ENCODE results near the gene GSDMA.

- PRO-cap: no peak
- RRBS, 2 experiments: no CpG with 5 or more reads among the region's 27 CpGs
These were observed 1.9 kb upstream of the PSMB3 start for GRCh38 chr17:38750343-38751245.

DNA sequence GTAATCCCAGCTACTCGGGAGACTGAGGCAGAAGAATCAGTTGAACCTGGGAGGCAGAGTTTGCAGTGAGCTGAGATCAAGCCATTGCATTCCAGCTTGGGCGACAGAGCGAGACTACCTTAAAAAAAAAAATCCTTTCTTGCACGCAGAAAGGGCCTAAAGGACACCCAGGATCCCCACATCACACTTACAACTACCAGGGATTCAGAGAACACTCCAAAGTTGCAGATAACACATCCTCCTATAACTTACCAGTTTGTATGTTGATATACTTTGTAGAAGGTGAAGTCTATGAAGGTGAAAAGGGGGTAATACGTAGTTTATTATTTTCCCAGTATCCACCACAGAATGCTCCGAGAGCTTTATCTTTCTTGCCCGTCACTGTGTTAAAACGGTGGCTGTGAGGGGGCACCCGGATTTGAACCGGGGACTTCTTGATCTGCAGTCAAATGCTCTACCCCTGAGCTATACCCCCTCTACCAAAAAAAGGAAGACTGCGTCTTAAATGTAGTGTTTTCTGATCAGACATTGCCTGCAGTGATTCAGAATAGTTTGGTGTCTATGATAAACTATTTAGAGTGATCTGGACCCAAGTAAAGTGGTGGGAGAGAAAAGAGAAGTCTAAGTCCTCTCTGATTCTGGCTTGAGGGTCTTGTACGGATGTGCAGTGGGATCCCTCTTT is 7.9 kb upstream of the RPL23 start:
- PRO-cap: unidirectional peak, minus-strand start at position 478 of the sequence
- RRBS, 2 experiments: no CpG with 5 or more reads among the region's 12 CpGs

GRCh38 chr17:38869147-38869739 is 615 bp upstream of the LASP1 start:
- PRO-cap: bidirectional peak, plus-strand start at chr17:38869428, minus-strand start at chr17:38869370
- RRBS, 2 experiments: 2% methylated on average over 14 of the region's 25 CpGs

DNA sequence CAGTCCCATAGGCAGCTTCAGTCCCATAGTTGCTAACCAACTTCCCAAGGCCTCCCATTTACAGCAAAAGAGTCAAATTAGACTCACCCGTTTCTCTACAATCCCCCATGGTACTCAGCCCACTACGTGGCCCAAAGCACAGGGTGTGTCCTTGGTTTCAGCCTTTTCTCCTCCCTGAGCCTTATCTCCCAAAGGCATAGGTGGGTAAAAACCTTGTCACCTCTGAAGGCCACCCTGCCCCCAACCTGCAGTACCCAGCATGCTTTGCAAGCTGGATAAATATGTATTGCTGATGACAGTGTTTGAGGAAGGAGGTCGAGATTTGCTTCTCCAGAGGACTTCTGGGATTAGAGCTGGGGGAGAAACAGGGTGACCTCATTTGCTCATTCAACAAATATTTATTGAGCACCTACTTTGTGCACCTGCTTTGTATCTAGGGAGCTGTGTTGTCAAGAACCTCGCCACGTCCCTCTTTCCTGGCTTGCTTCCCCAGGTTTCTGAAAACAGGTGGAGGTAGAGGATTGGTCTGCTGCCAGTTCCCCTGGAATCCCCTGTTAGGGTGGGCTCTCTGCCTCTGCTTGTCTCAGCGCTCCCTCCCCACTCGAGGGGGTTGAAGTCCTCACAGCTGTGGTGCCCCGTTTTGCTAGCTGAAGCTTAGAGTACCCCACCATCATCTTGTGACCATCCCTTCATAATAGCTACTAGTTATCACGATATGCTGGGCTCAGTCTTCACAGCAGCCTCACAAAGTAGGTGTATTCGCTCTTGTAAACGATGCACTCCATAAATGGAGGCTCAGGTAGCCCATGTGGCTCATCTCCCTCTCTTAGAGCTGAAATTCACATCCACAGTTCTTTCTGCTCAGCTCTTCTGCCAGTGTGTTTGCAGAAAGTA is 3.0 kb downstream of the LASP1 start:
- PRO-cap: no peak
- RRBS, 2 experiments: no CpG with 5 or more reads among the region's 11 CpGs

DNA sequence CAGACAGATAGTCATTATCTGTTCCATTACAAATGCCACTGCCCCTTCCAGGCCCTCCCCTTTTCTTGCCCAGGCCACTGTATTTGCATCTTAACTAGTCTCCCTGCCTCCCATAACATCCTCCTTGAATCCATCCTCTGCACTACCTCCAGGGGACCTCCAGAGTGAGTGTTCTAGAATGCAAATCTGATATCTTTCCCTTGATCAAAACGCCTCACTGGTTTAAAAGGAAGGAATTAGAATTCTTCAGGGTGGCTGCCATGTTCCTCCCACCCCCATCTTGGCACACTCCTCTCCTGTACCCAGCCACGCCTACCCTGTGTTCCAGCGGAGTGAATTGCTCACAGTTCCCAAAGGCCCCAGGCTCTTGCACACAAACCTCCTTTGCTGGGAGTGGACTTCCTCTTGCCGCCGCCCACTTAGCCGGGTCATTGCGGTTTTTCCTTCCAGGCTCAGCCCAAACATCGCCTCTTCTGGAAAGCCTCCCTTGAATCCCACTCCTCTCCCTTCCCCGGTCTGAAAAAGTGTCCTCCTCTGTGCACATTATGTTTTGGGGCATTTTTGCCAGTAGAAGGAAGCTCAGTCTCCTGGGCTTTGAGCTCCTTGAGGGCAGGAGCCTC is 35.0 kb upstream of the FBXO47 start:
- PRO-cap: no peak
- RRBS, 2 experiments: 56 to 66% methylated on average over 3 of the region's 9 CpGs

DNA sequence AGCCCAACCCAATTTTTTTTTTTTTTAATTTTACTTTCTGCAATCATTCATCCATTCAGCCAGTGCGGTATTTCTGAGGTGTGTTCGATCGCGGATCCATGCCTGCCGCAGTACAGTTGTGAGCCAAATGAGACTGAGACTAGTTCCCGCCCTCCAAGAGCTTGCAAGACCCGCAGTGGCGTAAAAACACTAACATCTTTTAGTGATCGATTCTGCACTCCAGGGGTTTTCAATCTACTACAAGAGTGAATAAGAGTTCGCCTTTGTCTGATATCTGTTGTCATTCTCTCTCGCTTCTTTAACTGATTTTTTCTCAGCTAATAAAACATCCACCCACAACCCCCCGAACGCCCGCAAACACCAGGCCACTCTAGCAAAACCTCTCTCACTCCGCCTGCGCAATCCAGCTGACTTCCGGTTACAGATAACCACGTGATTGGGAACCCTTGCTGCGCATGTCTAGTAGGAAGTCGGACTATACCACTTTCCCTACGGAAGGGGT is 409 bp upstream of the RPL19 start:
- PRO-cap: bidirectional peak, plus-strand start outside the sequence, minus-strand start at position 372 of the sequence
- RRBS, 2 experiments: no CpG with 5 or more reads among the region's 21 CpGs

DNA sequence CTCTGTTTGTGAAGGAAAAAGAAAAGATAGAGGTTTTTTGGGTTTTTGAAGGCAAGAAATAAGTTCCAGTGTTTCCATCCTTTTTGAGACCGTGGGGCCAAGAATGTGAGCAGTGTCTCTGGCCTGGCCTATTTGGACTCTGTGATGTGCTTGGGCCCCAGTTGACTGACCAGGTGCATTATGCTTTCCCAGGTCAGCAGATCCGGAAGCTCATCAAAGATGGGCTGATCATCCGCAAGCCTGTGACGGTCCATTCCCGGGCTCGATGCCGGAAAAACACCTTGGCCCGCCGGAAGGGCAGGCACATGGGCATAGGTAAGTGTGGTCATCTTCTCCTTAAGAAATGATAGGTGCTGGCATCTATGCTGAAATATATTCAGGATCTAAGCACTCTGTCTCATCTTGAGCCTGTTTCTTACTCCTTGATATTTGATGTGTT is 2.1 kb downstream of the RPL19 start:
- PRO-cap: no peak
- RRBS, 2 experiments: no CpG with 5 or more reads among the region's 9 CpGs

- PRO-cap: no peak
- RRBS, 2 experiments: no CpG with 5 or more reads among the region's 9 CpGs
These were observed 8.9 kb downstream of the RPL19 start for GRCh38 chr17:39208858-39209482.

DNA sequence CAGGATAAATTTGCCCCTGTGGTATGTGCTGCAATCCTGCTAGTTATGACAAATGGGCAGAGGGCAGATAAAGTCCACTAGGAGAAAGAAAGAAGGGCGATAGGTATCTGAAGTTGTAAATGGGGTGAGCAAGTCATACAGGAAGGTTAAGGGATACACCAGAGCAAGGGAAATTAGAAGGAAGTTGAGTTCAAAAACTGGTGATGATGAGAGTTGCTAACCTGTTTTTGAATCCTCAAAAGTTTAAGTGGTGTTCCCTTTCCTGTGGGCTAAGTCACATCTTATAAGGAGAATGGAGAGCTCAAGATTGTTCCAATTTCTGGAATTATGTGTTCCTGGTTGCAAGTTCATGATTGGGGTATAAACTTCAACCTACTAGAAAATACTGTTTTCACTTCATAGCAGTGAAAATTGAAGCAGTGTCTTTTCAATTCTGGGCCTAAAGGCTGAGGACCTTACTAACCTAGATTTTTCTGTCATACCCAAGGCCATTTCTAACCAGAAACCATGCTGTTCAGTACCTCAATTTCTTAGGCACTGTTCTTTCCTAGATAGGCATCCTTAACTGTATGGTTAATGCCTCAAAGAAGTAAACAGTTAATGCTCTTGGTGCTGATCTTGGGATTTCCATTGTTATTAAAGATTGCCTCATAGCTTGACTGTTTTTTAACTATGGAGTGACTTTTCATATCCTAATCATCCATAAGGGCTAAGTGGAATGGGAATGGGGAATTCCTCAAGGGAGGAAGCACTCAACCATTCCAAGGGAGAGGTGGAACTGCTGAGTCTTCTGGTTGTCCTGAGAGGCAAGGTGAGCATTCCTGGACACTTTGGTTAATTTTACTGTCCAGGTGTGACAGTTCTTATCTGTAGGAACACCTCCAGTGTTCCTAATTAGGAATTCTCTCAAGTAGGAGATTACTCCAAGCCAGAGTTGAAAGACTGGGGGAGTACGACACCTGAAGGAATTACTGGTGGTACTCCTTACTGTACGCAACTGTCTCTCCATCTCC is 72.2 kb downstream of the NEUROD2 start:
- PRO-cap: no peak
- RRBS, 2 experiments: no CpG with 5 or more reads among the region's 3 CpGs

- PRO-cap: unidirectional peak, plus-strand start at chr17:39606990
- RRBS, 2 experiments: 3% methylated on average over 13 to 16 of the region's 46 CpGs
These were observed 838 bp downstream of the NEUROD2 start for GRCh38 chr17:39606804-39607360.

DNA sequence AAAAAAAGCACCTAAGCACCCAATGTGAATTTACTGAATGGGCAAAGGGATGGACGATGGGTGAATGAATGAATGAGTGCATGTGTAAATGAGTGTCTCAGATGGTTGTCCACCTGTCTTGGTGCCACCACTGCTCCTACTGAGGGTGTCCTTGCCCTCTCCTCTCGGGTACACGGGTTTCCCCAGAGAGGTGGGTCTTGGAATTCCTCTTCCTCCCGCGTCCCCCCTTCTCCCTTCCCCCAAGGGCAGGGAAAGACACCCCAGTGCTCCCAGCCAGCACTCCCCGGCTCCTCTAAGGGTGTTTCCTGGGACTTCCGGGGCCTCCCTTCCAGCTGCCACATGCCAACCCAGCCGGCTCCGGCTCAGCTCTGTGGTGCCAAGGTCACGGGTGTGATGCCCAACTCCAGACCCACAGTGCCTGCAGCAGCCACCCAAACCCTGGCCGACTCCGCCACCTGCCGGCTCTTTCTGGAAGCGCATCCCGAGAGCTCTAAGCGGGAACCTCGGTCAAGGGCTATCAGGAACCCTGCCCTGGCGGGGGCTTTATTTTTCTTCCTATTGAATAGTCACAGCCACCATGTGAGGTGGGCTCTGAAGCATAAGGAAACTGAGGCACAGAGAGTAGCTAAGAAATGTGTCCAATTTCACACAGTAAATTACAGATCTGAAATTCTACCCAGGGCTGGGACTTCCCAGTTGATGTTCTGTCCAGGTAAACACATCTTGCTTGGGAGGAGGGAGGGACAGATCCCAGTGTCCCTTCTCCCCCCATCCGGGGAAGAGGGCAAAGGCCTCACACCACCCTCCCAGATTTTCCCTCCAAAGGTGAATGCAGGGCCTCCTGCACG is 3.4 kb upstream of the PPP1R1B start:
- PRO-cap: no peak
- RRBS, 2 experiments: 0 to 4% methylated on average over 6 to 7 of the region's 20 CpGs

DNA sequence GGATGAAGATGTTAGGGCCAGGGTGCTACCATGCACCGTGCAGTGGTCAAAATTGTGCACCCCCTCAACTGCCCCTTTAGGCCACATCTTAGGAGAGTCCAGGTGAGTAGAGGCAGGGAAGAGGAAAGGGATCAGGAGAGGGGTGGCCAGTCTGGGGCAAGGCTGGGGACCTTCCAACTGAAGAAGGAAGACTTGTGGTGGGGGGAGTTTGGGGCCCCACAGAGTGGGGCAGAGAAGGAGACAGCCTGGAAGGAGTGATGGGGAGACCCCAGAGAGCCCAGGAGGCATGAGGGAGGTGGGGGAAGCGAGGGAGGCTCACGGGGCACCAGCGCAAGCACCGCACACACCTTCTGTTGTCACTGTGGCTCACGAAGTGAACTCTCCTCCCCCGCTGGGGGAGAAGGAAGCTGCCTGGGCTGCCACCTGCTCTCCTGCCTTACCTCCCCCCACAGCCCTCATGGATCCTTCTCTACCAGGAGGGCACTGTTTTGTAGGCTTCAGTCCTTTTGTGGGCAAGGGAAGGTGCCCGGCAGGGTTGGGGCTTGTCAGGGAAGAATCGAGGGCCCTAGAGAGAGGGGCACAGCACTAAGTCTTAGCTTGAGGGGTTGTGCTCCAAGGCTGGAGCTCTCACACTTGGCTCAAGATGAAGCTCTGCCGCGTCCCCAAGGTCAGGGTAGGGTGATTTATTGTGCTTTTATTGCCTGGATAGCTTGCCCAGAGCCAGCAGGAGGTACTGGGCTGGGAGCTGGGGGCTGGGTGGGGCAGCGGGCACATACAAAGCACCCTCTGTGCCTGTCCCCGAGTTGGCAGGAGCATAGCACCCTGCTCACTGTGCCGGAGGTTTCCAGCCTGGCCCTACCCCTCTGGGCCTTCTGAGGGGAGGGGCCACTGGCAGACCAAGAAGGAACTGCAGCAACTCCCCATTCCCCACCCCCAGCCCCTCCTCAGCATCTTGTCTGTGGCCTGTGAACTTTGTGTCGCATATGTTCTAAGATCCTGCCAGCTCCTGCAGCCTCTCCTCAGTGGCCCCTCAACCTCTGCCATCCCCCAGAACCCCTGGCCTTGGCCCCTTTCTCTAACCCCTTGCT is 4.6 kb upstream of the STARD3 start:
- PRO-cap: no peak
- RRBS, 2 experiments: 40% methylated on average over 1 of the region's 15 CpGs; no CpG with 5 or more reads in 1 of the 2 experiments

DNA sequence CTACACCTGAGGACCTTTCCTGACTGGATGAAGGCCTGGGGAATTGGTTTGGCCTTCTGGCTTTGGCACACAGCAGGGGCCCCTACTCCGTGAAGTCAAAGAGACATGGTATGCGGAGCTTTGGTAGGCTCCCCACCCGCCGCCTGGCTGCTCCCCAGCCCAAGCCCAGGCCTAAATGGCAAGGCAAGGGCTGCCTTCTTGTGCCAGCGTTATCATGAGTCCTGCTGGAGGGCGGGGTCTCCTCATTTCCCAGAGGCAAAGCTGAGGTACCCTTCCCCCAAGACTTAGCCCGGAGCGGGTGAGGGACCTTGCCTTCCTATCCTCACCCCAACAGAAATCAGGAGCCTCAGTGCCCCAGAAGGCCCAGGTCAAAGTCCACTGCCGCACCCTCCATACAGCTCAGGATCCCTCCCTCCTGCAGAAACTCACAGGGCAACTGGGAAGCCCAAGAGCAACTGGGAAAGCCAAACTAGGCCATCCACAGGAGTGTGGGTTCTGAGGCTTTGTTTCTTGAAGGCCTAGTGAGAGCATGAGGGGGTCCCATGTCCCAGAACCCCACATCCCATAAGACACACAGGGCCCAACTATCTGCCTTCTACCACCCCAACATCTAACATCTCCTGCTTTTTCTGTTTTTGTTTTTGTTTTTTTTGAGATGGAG is 9.4 kb downstream of the PGAP3 start:
- PRO-cap: no peak
- RRBS, 2 experiments: no CpG with 5 or more reads among the region's 9 CpGs

GRCh38 chr17:39742292-39742774 is 4.6 kb downstream of the GRB7 start:
- PRO-cap: no peak
- RRBS, 2 experiments: 81 to 83% methylated on average over 2 to 3 of the region's 13 CpGs

GRCh38 chr17:39794226-39794615 is 56.5 kb downstream of the GRB7 start:
- PRO-cap: no peak

DNA sequence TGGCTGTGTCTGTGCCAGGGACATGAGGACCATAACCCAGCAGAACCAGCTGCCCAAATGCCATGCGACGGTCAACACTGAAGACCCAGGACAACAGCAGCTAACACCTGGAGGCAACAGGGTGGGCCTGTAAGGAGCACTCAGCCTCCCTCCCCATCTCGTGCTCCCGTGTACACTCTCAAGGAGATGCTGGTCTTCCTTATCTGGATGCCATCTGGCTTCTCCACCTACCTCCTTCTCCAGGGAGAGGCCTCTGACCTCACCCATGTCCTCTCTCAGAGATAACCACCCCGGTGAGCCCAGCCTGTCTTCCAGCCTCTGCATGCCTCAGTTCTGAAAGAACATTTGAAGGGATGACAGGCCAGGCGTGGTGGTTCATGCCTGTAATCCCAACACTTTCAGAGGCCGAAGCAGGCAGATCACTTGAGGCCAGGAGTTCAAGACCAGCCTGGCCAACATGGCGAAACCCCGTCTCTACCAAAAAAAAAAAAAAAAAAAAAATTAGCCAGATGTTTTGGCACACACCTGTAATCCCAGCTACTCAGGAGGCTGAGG is 878 bp upstream of the GSDMB start:
- PRO-cap: no peak
- RRBS, 2 experiments: no CpG with 5 or more reads among the region's 9 CpGs

DNA sequence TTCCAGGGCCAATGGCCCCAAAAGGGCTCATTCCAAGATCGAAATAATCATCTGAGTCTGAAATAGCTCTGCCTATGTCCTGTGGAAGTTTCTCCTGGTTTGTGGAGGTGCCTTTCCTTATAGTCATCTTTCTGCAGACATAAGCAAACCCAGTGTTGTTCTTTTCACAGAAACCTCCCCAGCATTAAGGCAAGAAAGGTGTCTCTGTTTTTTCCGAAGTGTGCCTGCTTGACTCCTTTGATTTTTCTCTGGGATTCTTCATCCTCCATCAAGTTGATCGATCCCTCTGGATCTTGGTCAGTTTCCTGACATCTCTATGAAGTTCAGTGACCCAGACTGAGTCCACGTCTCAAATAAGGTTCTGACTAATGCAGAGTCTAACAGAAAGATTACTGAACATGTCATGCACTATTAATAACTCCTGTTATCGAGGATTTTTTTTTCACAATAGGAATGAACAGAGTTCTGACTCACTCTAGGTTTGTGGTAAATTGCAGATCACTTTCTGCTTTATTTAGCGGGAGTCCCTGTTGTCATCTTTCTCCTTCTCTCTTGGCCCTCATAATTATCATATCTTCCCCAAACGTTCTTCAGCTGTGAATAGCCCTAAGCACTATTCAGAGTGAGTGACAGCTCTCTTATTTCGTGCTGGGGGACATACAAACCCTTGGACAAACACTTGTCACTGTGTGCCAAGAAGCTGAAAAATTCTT is 1.6 kb downstream of the LRRC3C start:
- PRO-cap: no peak
- RRBS, 2 experiments: no CpG with 5 or more reads among the region's 8 CpGs

DNA sequence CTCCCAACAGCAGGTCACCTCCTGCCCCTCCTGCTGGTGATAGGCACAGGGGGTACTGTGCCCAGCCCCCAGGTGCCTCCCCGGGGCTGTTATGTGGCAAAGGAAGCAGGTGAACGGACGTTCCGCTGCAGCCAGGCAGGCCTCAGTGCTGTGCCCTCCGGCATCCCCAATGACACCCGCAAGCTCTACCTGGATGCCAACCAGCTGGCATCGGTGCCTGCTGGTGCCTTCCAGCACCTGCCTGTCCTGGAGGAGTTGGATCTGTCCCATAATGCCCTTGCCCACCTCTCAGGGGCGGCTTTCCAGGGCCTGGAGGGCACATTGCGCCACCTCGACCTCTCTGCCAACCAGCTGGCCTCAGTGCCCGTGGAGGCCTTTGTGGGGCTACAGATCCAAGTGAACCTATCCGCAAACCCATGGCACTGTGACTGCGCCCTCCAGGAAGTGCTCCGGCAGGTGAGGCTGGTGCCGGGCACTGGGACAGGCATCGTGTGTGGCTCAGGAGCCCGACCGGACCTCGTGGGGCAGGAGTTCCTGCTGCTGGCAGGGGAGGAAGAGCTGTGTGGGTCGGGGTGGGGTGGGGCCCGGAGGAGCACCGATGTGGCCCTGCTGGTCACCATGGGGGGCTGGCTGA is 16.6 kb downstream of the LRRC3C start:
- PRO-cap: no peak
- RRBS, 2 experiments: 89 to 93% methylated on average over 10 of the region's 22 CpGs

DNA sequence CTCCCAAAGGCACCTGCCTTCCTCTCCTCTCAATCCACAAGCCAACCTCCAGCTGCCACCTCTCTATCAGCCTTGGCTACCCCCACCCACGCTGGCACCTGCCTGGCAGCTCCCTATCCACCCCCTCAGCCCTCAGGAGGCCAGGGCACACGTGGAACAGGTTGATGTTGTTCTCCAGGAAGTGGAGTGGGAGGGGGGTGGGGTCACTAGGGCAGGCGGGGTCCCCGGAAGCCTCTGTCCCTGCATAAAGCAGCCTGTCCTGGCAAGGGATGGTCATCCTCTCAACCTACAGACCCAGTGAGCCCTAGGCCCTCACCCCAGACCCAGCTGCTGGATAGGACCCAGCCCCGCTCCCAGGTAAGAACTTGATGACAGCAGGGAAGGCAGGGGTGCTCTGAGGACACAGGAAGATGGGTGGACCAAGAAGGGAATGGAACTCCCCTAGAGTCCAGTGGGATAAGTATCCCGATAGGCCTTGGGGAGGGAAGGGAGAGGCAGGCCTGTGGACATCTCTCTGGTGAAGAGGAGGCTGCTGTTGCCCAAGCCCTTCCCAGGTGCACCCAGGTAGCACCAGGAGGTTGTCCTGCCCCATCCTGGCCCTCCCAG is at the start of gene GSDMA:
Gene GSDMA (plus strand): TSS at position 276 of the 606 bp plus-strand sequence.
- PRO-cap: no peak
- RRBS, 2 experiments: no CpG with 5 or more reads among the region's 6 CpGs

DNA sequence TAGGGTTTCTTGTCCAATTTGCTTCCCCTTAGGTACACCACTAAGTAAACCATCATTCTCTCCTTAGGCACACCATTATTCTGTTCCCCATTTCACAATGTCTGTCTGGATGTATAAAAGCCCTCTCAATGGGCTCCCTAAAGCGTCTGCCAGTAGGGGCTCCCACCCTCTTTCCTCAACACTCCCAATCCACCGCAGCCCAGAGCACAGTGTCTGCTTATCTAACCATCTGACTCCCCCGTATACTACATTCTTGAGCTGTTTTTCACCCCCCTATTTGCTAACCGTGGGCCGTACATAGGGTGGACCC is 789 bp upstream of the PSMD3 start:
- PRO-cap: no peak
- RRBS, 2 experiments: no CpG with 5 or more reads among the region's 5 CpGs